ENCODE results near the gene MSRB1.

GRCh38 chr16:1556162-1556597, 22.7 kb downstream of the TMEM204 start:
- PRO-cap: no peak

GRCh38 chr16:1609686-1610567, 1.9 kb downstream of the IFT140 start:
- PRO-cap: no peak

DNA sequence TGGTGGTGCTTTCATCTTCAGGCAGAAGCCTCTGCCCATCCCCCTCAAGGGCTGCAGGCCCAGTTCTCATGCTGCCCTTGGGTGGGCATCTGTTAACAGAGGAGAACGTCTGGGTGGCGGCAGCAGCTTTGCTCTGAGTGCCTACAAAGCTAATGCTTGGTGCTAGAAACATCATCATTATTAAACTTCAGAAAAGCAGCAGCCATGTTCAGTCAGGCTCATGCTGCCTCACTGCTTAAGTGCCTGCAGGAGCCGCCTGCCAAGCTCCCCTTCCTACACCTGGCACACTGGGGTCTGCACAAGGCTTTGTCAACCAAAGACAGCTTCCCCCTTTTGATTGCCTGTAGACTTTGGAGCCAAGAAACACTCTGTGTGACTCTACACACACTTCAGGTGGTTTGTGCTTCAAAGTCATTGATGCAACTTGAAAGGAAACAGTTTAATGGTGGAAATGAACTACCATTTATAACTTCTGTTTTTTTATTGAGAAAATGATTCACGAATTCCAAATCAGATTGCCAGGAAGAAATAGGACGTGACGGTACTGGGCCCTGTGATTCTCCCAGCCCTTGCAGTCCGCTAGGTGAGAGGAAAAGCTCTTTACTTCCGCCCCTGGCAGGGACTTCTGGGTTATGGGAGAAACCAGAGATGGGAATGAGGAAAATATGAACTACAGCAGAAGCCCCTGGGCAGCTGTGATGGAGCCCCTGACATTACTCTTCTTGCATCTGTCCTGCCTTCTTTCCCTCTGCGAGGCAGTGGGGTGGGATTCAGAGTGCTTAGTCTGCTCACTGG, 5.5 kb upstream of the MAPK8IP3 start:
- PRO-cap: no peak

DNA sequence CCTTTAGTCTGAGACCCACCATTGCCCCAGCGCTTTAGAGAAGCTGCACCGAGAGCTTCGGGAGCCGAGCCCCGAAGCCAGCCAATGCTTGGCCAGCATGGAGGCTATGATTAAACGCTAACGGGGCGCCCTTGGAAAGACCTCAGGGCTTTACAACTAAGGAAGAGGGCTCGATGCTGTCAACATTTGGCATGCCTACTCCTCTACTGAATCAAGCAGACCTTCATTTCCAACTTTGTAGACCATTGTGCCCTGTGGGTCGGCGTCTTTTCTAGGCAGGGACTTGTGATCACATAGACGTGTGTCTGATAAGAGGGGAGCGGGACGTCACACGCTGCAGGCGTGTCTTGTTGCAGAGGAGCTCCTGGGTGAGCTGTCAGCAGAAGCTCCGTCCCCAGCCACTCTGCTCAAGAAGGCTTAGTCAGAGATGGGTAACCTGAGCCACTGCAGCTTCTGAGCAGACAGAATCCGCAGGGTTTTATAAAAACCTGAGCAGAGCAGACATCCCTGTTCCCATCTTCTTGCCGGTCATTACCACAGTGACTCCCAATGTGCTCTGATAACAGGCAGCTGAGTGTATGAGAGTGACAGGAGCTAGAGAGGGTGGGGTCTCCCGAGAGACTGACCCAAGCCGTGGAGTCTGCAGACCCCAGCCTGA, 2.8 kb downstream of the MAPK8IP3 start:
- PRO-cap: no peak

DNA sequence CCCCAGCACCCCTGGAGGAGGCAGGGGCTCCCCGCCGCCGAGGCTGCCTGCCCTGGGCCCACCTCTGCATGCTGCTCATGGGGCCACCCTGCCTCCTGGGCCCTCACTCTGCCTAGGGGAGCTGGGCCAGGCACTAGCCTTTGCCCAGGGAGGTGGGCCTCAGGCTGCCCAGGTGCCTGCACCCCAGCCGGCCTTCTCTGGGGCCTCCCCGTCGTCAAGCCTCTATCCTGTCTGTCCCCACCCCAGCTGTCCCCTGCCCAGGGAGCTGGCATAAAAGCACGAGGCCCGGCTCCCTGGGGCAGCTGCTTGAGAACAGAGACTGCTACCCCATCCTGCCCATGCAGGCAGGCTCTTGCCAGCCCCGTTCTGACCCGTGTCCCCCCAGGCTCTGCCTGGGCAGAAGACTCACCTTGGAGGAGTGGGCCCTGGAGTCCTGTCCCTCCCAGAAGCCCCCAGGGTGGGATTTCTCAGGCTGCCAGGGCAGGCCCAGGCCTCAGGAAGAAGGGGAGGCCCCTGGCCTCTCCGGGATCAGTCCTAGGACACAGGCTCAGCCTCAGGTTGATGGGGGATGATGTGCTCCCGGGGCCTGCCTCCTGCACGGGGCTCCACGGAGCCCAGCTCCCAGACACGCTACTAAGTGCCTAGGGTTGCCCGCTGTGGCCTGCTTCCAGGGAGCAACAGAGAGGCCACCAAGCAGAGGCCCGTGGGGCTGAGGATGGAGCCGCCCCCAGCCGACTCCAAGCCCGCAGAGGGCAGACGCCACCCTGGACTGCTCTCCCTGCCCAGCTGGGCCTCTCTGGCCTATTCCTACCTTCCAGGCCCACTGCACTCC, 2.0 kb downstream of the NME3 start:
- PRO-cap: no peak

- PRO-cap: no peak
These were observed 2.8 kb upstream of the MRPS34 start for GRCh38 chr16:1775723-1776113.

- PRO-cap: no peak
These were observed 2.7 kb downstream of the HAGH start for GRCh38 chr16:1823858-1824388.

GRCh38 chr16:1830110-1830872, 3.3 kb downstream of the FAHD1 start:
- PRO-cap: no peak

- PRO-cap: no peak
These were observed 13.6 kb downstream of the HS3ST6 start for GRCh38 chr16:1904567-1905106.

GRCh38 chr16:1916341-1917025, 1.7 kb downstream of the HS3ST6 start:
- PRO-cap: no peak

DNA sequence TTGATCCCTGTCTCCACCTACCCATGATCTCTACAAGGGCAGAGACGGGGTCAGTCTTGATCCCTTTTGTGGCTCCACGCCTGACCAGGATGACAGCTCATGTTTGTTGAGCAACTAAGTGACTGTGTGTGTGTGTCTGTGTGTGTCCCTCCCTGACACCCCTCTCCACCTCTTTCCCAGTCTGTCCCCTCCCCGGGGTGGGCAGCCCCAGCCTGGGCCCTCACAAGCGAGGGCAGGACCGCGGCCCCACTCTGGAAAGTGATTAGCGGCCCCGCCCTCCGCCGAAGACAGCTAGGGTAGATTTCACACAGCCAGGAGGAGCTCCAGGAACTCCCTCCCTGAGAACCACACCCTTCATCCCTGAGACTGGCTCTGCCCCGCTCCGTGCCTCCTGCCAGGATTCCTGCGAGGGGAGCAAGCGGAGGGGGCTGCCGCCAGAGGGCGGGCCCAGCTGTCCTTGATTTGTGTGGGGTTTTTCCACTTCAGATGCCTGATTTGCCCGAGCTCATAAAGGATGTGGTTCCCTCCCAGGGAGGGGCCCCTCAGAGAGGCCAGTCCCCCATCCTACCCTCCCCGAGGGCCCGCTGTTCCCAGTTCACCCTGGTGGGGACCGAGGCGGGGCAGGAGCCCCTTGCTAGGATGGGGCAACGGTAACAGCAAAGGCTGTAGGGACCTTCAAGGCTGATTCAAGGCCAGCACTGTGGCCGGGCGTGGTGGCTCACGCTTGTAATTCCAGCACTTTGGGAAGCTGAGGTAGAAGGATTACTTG, 5.4 kb upstream of the HS3ST6 start:
- PRO-cap: no peak

- PRO-cap: unidirectional peak, minus-strand start at chr16:1943265
These were observed at the start of gene MSRB1 for GRCh38 chr16:1943004-1943832. Gene MSRB1, minus strand, starts transcription at chr16:1943199.

- PRO-cap: no peak
These were observed 584 bp downstream of the RPS2 start for GRCh38 chr16:1963772-1964711.

DNA sequence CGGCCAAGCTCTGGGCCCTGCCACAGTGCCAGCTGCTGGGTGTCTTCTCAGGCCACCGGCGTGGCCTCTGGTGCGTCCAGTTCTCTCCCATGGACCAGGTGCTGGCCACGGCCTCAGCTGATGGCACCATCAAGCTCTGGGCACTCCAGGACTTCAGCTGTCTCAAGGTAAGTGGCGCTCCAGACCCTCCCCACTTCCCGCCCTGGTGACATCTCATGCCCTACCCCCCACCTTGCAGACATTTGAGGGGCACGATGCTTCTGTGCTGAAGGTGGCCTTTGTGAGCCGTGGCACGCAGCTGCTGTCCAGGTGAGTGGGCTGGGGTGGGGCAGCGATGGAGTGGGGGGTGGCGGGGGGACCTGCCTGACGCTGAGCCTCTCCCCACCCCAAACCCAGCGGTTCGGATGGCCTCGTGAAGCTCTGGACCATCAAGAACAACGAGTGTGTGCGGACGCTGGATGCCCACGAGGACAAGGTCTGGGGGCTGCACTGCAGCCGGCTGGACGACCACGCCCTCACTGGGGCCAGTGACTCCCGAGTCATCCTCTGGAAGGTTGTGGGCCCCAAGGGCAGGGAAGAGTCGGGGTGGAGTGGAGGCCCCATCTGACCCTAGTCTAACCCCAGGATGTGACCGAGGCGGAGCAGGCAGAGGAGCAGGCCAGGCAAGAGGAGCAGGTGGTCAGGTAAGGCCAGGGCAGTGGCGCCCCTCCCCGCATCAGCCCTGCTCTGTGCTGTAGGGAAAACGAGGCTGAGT, 4.0 kb downstream of the NOXO1 start:
- PRO-cap: no peak

DNA sequence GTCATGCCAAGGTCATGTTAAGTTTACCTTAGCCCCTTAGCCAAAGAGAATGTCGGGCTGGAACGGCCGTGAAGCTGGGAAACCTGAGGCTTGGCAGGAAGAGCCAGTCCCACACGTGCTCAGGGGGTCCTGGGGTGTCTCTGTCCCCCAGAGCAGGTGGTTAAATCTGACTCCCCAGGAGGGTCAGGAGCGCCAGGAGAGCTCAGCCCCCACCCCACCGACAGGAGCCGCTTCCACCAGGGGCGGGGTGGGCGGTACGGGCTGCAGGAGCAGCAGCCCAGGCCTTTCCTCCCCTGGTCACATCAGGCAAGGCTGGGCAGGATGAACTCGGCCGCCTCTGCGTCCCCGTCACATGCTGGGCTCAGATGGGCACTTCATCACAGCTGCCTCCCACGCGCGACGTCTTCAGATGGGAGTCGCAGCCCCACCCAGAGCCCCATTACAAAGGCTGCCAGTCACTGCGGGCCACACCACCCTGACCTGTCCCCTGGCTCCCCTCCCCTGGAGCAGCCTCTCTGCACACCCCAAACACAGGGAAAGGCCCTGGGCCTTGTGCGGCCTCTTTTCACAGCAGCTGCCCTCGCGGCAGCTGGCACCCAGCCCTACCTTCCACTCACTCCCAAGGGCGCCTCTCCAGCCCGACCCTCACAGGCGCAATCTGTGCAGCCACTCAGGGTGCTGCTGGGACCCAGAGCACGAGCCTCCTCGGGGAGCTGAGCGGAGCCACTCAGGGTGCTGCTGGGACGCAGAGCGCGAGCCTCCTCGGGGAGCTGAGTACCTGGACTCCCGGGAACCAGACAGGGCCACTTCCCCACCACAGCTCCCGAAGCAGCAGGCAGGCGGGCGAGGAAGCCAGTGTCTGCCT, 14.7 kb upstream of the NPW start:
- PRO-cap: no peak

DNA sequence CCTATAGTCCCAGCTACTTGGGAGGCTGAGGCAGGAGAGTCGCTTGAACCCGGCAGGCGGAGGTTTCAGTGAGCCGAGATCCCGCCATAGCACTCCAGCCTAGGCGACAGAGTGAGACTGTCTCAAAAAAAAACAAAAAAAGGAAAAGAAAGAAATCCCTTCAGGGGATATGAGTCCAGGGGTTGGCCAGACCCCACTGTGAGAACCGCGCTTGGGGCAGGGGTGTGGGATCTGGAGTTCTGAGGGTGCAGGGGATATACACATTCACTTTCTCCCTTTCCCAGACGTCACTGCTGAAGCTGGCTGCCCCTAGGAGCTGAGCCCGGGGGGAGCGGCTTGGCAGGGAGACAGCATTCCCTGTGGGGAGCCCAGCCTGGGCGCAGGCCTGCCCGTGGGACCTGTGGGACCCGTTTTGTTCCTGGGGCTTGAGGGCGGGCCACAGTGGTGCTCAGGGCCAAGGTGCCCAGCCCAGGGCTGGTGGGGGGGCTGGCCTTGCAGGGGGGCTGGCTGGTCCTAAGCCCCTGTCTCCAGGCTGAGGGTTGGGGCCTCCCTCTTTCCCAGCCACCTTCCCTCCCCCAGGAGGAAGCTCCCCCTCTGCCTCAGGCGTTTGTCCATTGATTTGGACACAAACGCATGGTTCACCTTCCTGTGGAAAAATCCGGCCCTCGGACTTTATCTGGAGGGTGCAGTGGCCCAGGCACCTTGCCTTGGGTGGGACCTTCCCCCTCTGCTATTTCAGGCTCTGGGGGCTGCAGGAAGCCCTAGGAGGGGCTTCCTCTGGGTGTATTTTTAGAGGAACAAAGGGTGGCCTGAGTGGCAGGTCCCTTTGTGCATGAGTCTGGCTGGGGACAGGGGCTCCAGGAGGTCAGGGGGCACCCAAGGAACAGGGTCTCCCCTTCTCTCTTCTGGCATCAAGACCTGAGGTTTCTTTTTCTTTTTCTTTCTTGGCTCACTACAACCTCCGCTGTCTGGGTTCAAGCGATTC, 4.4 kb downstream of the NHERF2 start:
- PRO-cap: no peak

- PRO-cap: unidirectional peak, minus-strand start at chr16:2035564; bidirectional peak, plus-strand start at chr16:2035924, minus-strand start at chr16:2035791
These were observed 8.9 kb downstream of the NHERF2 start for GRCh38 chr16:2035469-2036122.

GRCh38 chr16:2038431-2038736, 9.2 kb downstream of the NTHL1 start:
- PRO-cap: no peak

DNA sequence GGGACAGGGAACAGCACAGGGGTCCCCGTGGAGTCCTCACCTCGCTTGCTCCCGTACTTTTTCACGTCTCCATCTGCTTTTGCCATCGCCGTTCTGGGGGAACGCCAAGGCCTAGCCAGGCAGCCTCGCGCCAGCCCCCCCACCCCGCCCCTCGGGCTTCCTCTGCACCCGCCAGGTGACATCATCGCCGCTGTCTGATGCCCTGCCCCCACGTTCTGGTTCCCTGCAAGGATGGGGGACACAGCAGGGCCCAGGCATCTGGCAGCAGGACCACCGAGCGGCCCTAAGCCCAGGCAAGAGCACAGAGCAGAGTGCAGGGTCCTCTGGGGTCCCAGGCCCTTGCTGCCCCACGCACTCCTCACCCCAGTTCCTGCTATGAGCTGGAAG, 12.3 kb downstream of the PKD1 start:
- PRO-cap: unidirectional peak, minus-strand start at position 95 of the sequence

GRCh38 chr16:2230083-2231023, 5.9 kb upstream of the DNASE1L2 start:
- PRO-cap: no peak

All from tibial artery (tissue), 1 donor.